Smooth muscle cell (in vitro differentiated cells): ENCODE measurements around the genes TGM6, SNRPB and GNRH2.

DNA sequence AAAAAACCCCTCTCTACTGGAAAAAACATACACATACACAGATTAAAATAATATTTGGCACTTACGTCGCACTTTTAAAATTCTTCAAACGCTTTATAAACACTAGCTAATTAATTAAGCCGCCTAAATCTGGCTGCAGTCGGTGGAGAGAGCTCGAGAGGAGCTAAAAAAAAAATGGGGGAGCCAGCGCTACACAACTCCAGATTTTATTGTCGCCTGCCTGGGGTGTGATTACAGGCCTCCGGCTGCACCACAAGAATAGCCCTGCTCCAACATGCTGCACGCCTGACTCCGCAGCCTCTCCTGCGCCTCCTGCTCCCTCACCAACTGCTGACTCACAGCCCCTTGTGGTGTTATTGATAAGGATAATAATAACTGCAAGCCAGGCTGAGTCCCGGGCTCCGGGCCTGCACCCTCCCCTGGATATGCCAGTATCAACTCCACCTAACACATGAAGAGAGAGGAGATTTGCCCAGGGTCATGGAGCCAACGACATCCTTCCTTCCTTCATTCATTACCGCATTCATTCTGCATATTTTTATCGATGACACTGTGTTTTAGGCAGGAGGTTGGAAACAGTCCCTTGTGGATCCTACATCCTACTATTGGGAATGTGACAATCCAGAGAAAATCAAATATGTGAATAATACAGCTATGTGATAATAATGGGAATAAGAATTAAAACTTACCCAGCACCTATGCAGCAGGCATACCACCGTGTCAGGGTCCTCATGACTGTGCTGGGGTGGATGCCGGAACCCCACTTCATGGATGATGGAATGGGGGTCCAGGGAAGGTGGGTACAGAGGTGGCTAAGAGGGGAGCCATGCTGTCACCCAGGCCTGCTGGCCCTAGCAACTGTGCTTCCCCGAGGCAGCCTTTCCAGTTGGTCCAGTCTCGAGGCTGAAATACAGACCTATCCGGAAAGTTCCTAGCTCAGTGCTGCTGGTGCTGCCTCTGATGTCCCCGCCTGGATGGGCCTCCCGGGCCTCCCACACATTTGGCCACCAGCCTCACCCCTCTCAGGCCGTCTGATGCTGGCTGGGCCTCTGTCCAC is 17.1 kb downstream of the SIRPA start:
- RAMPAGE, long total RNA, result no peak

DNA sequence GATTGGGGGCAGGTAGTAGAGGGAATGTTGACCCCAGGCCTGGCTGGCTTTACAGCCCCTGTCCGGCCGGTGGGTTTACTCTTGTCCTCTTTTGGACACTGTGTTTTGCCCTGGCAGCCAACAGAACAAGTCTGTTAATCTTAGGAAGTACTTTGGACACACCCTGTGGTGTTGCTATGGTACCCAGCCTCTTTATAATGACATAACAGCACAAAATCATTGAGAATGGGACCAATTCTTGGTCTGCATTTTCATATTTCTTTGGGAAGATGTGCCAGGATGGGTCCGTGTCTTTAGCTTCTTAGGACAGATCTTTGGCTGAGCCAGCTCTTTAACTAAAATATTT is 8.2 kb downstream of the STK35 start:
- RAMPAGE, long total RNA, result no peak

- RAMPAGE, long total RNA, result no peak
These were observed 42.2 kb downstream of the STK35 start for GRCh38 chr20:2143738-2144323.

DNA sequence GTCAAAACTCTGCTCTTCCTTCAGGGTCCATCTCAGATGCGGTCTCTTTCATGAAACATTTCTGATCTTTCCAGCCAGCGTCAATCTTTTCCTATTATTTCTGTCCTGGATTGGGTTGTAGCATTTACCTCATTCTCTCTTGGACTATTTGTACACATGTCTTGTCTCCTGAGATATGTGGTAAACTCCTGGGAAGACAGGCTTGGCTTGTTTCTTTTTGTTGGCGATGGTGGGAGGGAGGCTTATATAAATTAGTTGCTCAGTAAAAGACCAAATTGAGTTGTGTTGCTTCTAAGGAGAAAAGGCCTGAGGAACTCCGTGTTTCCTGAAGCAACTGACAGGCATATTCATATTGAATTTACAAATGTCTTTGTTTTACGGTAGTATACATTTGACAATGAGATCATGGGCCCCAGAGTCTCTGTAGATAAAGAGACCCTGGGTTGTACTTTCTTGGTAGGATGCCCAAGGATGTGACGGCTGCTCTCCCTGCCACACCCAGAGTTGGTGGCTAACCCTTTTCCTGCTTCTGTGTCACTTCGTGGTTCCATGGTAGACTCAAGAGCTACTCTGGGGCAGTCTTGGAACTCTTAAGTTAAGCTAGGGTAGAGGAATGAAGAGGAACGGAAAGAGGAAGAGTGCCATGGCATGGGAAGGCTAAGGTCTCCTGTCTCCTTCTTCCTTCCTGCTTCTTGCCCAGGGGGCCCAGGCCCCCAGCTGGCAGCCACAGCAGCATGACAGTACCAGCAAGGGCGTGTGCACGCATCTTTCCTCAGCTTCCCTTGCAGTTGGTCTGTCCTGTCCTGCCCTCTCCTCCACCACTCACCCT is 40.1 kb upstream of the TGM3 start:
- RAMPAGE, long total RNA, result no peak

GRCh38 chr20:2380530-2381118 is at the start of gene TGM6:
Gene TGM6, plus strand, starts transcription at chr20:2380901.
- RAMPAGE, long total RNA, result no peak

- RAMPAGE, long total RNA, result no peak
These were observed 31.4 kb downstream of the SNRPB start for GRCh38 chr20:2439075-2439640.

DNA sequence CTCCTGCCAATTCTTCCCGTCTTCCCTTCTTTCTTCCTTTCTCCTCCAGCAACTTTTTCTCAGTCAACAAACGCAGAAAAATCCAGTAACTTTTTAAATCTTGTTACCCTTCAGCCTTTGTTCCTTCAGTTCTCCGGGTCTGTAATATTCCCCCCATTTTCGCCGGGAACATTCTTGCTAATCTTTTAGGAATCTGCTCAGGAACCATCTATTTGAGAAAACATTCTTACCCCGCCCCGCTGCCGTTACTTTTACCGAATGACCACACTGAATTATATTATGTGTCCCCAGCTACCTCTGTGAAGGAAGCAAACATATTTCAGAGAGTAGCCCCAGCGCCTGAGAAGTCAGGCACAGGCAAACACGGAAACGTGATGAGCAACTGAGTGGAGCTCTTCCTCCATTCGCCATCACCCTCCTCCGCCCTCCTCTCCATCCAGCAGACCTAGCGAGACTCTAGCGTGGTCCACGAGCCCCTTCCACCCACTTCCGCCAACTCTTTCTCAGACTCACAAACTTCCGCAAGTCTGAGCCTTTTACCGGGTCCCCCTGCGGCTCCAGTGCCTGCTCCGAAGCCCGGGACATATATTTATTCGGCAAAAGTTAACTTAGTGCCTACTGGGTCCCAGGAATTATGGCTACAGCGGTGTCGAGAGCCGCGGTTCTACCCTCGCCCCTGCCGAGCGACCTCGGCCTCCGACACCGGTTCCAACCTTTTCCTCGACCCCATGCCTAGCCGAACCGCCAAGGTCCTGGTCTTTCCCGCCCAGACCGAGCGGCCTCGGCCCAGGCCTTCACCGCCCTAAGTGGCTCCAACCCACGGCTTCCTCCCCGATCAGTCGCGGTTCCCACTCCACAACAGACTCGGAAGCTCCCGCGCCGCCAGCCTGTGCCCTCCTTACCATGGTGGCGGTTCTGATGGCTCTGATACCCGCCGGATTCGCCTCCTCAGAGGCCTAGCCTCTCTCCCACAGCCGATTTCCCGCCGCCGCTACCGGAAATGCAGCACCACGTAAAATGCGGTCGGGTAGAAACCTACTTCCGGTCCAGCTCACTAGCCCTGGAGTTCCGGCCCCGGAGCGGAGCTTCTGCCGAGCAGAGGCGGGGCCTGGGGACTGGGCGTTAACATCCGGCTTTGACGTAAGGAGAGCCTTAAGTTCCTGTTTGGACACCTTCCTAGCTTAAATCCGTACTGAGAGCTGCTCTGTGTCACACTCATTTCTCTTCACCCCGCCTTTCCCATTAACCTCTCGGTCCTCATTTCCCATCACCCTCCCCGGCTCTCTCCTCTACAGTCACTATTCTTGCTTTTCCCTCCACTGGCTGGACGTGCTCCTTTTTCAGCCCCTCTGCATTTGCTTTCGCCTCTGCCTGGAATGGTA is at the start of gene SNRPB:
TSS of gene SNRPB (minus strand) at position 1,004 of the 1,382 bp plus-strand sequence.
- RAMPAGE, long total RNA, result start-site peak on the minus strand centred at position 975 of the sequence, 36 bp wide, 518 and 396 reads in 2 replicates

GRCh38 chr20:2483743-2484371 is 13.3 kb upstream of the SNRPB start:
- RAMPAGE, long total RNA, result no peak

- RAMPAGE, long total RNA, result no peak
These were observed 963 bp downstream of the ZNF343 start for GRCh38 chr20:2507551-2508353.

DNA sequence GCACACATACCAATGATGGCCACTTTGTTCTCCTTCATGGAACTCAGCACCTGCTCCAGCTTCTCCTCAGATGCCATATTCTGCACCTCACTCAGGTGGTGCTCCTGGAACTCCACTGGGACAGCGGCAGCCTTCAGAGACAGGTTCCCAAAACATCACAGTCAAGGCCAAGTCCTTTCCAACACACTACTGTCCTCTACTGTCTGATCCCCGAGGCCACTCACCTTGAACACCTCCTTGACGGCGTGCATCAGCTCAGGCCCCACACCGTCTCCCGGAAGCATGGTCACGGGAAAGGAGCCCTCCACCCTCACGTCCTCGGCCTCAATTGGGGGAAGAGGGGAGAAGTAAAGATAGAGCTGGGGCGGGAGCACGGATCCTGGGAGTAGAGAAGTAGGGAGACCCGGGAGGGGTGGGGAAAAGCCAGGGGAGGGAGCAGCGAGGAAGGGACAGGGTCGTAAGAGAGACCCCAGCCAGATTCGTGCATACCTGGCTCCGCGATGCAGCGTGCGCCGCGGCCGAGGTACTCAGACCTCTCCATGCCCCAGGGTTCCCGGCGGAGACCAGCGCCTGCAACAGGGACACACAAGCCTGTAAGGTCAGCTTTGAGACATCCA is 472 bp downstream of the IDH3B start:
- RAMPAGE, long total RNA, result no peak

DNA sequence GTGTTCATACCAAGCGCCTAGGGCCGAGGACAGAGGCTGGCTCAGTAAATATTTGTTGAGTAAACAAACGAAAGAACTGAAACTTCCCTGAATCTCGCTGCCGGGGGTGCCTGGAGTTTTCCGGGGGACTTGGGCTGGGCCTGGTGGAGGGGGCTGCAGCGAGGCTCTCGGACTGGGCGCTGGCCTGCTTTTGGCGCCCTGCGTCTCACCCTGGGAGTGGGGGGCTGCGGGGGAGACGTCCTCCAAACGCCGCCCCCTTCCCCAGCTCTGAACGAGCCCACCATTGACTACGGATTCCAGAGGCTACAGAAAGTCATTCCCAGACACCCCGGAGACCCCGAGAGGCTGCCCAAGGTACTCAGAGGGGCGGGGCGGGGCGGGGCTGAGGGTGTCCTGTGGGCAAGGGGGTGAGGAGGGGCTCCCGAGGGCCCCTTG is 49.0 kb downstream of the CPXM1 start:
- RAMPAGE, long total RNA, result no peak

DNA sequence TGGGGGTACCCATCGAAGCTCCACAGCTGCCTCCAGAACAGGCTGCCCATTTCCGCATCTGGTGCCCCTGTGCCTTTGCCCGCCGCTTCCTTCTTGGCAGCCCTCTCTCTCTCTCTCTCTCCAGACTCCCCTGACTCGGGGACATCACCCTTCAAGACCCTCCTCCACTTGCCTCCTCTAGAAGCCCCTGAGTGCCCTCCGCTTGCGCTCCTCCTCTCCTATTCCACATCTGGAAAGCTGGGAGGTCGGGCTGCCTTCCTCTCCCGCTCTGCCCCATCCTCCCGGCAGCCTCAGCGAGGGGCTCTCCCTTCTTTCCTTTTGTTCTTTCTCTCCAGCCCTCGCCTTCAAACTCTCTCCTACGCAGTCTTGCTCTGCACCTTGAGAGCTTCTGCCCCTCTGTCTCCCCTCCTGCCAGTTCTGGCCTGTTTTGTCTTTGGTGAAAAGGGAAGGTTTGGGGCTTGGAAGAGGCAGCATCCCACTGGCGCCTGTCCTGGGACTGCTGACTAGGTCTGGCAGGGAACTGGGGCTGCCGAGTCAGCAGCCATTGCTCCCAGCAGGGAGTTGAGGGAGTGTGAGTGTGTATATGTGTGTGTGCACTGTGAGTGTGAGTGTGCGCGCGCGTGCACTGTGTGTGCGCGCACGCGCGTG is 799 bp downstream of the CPXM1 start:
- RAMPAGE, long total RNA, result no peak

DNA sequence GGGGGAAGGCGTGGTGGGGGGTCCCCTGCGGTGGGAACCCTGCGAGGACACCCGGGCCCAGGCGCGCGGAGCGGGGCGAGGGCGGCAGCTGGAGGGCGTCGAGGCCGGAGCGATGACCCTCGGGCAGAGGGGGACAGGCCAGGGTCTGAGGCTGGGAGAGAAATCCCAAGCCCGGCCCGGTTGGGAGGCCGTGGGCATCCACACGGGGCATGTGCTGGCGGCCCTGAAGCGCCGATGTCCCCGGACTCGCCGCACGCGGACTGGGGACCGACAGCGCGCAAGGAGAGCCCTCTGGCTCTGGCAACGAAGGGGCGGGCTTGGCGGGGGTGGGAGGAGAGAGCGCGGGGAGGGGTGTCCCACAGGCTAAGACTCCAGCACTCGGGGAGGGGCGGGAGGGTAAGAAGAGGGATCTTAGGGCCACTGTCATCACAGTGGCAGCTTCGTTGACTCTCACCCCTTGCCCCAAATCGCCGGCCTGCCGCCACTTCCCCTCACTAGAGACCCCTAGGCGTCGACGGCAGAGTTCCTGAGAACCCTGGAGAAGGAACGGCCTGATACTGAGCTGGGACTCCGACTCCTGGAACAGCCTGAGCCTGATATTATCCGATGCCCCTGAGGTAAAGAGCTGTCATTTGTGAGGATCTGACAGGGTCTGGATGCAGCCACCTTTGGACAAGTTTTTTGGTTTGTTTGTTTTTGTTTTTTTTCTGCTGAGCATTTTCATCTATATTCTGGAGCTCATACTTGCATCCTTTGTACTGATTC is 5.2 kb downstream of the TMEM239 start:
- RAMPAGE, long total RNA, result no peak

- RAMPAGE, long total RNA, result no peak
These were observed 5.6 kb downstream of the PTPRA start for GRCh38 chr20:2878509-2879571.

DNA sequence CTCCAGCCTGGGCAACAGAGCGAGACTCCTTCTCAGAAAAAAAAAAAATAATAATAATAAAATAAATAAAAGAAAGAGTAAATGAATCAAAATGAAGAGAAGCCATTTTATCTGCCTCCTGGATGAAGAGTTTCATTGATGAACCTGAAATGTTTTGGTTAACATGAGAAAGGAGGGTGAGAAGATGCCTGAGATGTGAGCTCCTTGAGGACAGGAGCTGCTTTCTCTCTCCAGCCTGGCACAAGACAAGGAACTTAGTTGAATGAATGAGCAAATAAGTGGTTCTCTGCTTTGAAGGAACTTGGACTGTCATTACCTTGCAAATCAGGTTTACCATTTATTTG is 73.5 kb downstream of the PTPRA start:
- RAMPAGE, long total RNA, result no peak

DNA sequence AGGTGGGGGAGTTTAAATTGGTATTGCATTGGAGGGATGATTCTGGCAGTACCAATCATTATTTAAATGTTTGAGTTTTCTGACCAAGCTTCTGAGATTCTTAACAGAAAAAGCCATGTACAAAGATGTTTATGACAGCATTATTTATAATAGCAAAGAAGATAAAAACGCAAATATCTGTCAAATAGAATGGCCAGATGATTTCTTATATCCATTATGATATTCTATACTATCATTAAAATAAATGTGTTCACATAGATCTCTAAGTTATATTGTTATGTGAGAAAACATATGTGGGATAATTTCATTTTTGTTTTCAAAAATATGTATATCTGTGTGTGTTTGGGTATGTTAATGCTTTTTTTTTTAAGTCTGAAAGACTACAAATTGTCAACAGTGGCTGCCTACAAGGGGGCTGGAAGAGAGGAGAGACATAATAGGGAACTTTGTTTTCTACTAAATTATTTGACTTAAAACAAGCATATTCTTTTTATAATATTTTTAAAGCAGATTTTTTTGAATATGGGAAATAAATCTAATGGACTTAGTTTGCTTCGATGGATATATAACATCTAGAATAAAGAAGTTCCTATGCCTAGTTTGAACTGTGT is 46.5 kb upstream of the GNRH2 start:
- RAMPAGE, long total RNA, result no peak

DNA sequence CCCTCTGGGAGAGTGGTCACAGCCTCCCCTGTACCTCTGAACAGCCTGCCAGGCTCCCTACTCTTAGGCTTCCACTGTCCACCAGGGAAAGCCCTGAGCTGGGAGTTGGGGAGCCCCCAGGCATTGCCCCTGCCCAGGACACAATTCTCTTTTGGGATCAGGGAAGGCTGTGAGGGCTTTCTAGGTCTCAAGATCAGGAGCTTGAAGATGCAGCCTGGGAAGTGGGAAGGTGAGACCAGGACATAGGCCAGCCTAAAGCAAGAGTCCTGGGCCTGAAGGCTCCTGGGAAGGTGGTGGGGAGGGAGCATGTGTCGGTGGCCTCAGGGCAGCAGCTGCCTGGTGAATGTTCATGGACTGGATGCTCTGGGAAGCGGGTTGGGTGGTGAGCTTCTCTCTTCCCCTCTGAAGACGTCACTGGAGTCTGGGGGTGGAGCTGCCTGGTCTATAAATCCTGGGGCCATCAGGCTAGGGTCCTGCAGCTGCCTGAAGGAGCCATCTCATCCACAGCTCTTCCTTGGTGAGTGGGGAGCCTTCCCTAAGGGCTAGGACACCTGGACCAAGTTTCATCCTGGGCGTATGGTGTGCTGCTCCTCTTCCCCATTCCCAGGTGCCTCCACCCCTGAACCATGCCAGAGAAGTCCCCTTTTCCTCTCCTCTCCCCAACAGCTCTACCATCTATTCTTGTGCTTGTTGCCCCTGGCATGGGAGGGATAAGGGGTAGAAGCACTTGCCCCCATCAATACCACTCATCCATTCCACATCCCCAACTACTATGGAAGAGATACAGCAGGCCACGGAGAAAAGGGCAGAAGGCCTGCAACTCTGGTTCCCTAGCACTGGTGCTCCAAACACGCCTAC is at the start of gene GNRH2:
TSS of gene GNRH2 (plus strand) at position 474 of the 858 bp plus-strand sequence.
- RAMPAGE, long total RNA, result no peak

GRCh38 chr20:3492192-3493007 is 21.6 kb downstream of the ATRN start:
- RAMPAGE, long total RNA, result no peak

DNA sequence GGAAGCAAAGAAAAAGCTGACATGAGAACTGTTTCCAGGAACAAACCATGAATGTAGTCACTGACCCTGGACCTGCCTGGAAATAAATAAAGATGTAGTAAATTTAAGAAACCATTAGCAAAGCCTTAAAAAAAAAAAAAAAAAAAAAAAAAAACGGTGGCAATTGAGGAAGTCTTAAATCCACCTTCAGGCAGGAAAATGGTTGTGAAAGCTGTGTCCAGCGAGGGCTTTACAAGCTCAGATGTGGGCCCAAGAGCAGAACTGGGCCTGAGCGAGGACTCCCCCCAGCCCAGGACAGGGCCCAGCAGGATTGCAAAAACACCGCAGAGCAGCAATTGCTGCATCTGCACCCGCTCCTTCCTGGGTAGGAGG is 10.3 kb downstream of the GFRA4 start:
- RAMPAGE, long total RNA, result no peak

- RAMPAGE, long total RNA, result no peak
These were observed 5.4 kb downstream of the SIGLEC1 start for GRCh38 chr20:3707028-3707407.